Panc1 (cell line): Measurements from ENCODE around the genes PHF14 and ENSG00000226690.

GRCh38 chr7:7882508-7883111 is 86.0 kb upstream of the GLCCI1 start:
- RRBS, 2 experiments = no CpG with 5 or more reads among the region's 3 CpGs

- RRBS, 2 experiments = 1 to 6% methylated on average over 53 to 62 of the region's 112 CpGs
Observed at GRCh38 chr7:7969207-7970243, 929 bp downstream of the GLCCI1 start.

- RRBS, 2 experiments = no CpG with 5 or more reads among the region's 8 CpGs
Observed at GRCh38 chr7:8026633-8027497, 58.3 kb downstream of the GLCCI1 start.

- RRBS, 2 experiments = no CpG with 5 or more reads among the region's 13 CpGs
Observed at GRCh38 chr7:8176097-8177138, 85.5 kb downstream of the ICA1 start.

DNA sequence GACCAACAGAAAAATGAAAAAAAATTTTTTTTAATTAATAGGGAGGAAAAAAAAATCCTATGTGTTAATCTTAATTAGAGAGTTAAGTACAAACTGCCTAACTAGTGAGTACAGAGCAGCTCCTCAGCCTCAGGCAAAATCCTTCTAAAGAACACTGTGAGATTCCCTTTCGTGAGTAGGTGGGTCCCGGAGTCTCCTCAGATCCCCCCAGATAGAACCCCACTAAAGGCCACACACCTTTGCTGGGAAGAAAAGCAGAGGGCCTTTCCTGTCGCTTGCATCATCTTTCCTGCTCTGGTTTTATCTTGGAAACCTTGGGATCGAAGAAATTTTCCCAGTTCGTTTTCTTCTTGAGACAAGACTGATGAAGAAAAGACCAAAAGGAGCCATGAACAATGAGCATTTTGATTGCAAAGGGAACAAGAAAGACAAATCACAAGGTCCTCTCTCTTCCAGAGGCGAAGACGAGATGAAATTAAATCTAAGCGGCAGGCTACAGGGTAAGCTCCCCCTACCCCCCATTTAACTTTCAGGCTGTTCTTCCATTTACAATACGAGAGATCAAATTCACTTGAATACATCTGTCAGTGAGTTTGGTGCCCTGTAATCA is 40.8 kb downstream of the ICA1 start:
- RRBS, 2 experiments = no CpG with 5 or more reads among the region's 9 CpGs

- RRBS, 2 experiments = no CpG with 5 or more reads among the region's 3 CpGs
Observed at GRCh38 chr7:8283990-8284607, 22.1 kb upstream of the ICA1 start.

DNA sequence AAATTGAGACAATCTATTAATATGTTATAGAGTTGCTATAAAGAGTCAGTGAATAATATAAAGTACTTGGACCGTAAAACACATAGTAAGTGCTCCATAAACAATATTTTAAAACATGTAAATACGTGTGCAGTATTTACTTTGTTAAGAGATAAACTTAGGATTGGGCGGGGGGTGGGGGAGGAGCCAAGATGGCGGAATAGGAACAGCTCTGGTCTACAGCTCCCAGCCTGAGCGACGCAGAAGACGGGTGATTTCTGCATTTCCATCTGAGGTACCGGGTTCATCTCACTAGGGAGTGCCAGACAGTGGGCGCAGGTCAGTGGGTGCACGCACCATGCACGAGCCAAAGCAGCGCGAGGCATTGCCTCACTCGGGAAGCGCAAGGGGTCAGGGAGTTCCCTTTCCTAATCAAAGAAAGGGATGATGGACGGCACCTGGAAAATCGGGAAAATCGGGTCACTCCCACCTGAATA is 81.8 kb upstream of the NXPH1 start:
- RRBS, 2 experiments = no CpG with 5 or more reads among the region's 18 CpGs

DNA sequence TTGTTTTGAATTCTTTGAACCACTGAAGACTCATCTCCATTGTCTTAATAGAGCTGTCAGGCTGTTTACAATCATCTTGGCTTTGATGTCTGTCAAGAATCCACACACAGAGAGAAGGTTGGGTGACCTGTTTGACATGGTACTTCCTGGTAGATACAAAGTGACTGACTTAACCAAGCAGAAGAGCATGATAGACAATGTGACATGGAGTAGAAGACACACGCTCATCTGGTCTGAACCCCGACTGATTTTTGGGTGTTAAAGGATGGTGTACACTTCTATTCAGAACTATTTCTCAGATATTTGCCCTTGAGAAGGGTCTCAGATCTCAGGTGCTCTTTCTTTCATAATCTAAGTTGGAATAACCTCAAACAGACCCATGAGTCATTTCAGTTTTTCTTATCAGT is 46.5 kb upstream of the NXPH1 start:
- RRBS, 2 experiments = no CpG with 5 or more reads among the region's 2 CpGs

- RRBS, 2 experiments = no CpG with 5 or more reads among the region's 3 CpGs
Observed at GRCh38 chr7:9889201-9889748, 1050.7 kb downstream of the NDUFA4 start.

DNA sequence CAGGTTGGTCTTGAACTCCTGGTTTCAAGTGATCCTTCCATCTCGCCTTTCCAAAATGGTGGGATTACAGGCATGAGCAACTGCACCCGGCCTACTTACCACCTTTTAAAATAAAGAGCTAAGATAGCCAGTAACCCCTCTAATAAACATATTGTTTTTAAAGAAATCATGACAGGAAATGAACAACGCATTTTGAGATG is 221.3 kb downstream of the NDUFA4 start:
- RRBS, 2 experiments = no CpG with 5 or more reads among the region's 3 CpGs

DNA sequence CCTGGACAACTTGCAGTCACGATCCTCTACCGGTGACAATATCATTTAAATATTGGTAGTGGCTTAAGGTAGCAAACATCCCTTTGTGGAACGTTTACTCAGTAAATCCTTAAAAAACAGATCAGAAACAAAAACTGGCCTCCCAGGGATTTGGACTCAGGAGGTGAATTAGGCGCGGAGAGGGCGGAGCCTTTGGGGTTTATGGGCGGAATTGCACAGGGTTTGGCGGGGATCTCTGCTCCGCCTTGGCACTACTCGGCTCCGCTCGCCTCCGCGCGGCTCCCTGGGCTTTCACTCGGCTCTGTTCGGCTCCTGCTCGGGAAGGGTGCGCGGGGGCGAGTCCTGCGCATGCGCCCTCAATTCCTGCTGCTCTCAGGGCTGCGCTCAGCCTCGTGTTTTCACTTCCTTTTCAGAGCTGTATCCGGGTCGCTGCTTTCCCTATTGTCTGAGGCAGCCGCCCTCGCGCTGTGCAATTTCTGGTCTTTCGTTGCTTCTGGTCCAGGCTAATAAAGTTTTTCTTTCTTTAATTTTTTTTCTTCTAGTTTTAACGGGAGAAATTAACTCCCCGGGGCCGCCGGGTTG is at the start of gene PHF14:
Gene PHF14 (plus strand): TSS at position 401 of the 582 bp plus-strand sequence.
- RRBS, 2 experiments = no CpG with 5 or more reads among the region's 35 CpGs

- RRBS, 2 experiments = no CpG with 5 or more reads among the region's 4 CpGs
Observed at GRCh38 chr7:11472655-11473026, 359.4 kb downstream of the THSD7A start.

DNA sequence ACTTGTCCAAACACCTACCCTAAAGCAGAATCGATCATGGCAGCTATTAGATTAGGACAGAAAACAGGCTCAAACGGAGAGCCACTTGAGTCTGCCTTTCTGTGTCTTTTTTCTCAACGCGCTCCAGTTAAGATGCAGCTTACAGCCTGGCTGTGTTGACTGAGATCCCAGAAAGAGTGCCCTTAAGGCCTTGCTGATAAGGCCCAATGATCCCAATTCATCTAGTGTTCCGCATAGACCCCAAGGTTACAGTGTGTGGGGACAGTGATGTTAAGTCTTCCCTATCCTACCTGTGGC is 963 bp downstream of the TMEM106B start:
- RRBS, 2 experiments = no CpG with 5 or more reads among the region's 5 CpGs

DNA sequence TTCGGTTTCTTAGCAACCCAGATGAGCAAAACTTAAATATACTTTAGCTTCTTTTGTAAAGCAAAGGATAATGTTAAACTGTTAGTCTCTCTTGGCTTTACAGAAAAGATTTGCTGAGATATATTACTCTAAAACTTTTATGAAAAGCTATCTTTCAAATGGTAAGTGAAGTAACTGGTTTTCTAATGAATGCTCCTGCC is at the start of gene ENSG00000226690:
Gene ENSG00000226690 (plus strand): TSS at position 56 of the 200 bp plus-strand sequence.
- RRBS, 2 experiments = no CpG with 5 or more reads among the region's 1 CpG

GRCh38 chr7:12570961-12571620 is 571 bp downstream of the SCIN start:
- RRBS, 2 experiments = 0 to 1% methylated on average over 3 of the region's 40 CpGs

GRCh38 chr7:13806524-13807096 is 182.9 kb downstream of the ETV1 start:
- RRBS, 2 experiments = no CpG with 5 or more reads among the region's 22 CpGs

DNA sequence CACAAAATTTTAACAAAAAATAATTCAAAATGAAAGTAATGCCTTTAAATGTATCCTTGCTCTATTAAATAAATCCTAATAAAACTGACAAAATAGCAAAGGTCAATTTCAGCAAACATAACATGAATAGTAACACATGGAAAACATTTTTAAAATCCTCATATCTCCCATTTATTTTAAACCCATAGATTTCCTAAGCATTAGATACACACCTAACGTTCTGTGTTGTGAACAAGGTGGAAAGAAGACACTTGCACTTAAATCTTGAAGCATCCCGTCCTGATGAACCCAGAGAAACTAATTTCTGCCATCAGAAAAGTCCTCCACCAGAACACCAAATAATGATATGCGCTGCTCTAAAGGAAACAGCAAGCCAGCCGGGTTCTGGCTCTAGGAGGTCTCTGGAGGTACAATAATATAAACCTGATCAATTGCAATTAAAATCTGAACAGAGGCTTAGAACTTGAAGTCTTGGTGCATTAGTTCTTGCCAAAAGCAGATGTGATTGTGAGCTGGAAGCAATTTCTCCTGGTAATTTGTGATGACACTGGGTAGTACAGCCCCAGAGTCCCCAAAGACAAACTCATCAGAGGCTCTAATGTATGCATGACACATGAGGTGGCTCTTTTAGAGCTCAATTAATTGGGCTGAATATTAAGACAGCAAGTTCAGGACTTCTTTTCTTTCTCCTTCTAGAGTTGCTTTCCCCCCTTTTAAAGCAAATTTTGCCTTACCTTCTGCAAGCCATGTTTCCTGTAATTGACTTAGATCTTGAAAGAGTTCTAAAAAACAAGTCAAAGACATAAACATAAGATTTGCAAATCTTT is 3.3 kb downstream of the ETV1 start:
- RRBS, 2 experiments = no CpG with 5 or more reads among the region's 4 CpGs

- RRBS, 2 experiments = no CpG with 5 or more reads among the region's 2 CpGs
Observed at GRCh38 chr7:15780281-15780844, 93.9 kb upstream of the MEOX2 start.

- RRBS, 2 experiments = no CpG with 5 or more reads among the region's 10 CpGs
Observed at GRCh38 chr7:16697727-16698434, 51.9 kb downstream of the BZW2 start.

DNA sequence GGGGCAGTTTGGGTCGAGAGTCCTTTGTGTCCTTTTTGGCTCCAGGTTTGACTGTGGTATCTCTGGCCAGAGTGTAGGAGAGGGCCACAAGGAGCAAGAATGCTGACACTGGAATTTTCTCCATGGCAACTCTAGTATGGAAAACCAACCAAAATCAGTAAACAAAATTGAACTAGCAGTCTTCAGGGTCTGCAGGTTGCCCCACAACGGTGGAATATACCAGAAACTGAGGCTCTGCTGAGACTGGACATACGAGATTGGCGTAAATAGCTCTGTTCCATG is 3.2 kb downstream of the AGR2 start:
- RRBS, 2 experiments = no CpG with 5 or more reads among the region's 4 CpGs